Mesangial cell (primary cell): ENCODE measurements around a stretch of chrX.

- RAMPAGE, long total RNA: no peak
Measured at GRCh38 chrX:48707338-48708294, 11.1 kb downstream of the SUV39H1 start.

DNA sequence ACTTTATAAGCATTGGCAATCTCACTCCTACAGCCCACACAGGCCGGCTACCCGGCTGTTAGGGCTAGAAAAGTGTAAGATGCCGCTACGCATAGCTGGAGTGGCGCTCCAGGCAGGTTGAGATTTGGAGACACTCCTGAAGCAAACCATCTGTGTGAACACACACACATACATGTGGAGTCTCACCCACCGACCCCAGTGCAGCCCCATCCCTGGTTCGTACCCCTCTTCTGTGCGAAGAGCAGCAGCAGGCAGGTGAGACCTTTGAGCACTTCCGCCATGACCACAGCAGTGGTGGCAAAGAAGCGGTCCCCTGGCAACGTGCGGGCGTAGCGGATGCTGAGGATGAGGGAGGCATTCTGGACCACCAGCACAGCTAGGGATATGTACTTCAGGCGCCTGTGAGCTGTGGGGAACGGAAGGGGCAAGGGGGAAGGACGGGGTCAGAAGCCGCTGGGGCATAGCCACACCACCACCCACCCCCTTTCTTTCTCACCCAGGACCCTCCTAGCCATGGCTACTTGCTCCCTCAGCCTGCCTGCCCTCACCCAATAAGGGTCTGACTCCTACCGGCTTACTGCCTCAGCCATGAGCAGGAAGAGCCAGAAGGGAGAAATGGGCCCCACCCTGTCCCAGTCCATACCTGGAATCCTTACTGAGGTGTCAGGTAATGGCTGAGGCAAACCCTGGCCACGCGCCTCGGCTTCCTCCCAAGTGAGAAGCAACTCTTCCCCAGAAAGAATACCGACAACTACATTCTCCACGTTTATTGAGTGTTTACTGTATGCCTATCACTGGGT is 1.7 kb downstream of the SLC35A2 start:
- RAMPAGE, long total RNA: no peak

DNA sequence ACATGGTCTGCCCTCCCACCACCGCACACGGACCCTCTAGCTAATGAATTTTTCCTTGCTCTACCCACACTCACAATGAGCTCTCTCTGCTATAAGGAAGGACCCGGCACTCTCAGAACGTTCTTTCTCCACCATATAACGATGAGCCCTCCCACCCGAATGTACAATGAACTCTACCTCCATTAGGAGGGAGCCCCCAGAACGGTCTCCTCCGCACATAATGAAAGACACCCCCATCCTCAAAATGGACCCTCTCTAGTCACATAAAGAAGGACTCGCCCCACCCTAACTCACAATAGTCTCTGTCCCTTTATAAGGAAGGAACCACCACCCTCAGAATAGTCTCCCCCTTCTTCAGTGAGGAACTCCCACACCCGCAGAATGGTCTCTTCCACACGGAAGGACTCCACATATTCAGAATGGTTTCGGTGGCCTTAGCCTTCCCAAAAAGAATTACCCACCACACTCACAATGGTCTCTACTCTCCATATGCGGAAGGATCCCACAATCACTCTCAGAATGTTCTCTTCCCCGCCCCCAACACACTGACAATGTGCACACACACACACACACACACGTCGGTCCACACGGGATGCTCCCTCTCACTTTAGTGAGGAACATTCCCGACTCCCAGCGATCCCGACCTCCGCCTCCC is 456 bp downstream of the SLC35A2 start:
- RAMPAGE, long total RNA: no peak

DNA sequence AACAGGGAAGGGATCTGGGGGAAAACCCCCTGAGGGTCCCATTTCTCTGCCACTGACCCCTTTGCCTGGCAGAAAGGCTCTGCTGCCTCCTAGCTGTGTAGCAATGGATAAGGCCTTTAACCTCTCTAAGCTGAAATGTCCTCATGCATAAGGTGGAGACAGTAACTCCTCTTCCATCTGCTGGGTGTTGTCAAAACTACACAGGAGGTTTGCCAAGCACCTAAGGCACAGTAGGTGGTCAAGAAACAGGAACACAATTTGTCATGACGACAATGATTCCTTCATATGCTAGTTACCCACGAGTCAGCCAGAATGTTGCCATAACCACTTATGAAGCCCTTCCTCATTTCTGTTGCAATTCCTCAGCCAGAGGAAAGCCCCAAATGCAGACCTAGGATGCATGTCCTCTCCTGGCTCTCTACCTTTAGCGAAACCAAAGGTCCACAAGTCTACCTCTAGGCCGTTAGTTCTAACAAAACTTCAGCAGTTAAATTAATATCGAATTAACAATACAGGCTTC is 18.8 kb upstream of the PIM2 start:
- RAMPAGE, long total RNA: no peak

- RAMPAGE, long total RNA: no peak
Measured at GRCh38 chrX:48954698-48955279, 2.6 kb downstream of the OTUD5 start.

DNA sequence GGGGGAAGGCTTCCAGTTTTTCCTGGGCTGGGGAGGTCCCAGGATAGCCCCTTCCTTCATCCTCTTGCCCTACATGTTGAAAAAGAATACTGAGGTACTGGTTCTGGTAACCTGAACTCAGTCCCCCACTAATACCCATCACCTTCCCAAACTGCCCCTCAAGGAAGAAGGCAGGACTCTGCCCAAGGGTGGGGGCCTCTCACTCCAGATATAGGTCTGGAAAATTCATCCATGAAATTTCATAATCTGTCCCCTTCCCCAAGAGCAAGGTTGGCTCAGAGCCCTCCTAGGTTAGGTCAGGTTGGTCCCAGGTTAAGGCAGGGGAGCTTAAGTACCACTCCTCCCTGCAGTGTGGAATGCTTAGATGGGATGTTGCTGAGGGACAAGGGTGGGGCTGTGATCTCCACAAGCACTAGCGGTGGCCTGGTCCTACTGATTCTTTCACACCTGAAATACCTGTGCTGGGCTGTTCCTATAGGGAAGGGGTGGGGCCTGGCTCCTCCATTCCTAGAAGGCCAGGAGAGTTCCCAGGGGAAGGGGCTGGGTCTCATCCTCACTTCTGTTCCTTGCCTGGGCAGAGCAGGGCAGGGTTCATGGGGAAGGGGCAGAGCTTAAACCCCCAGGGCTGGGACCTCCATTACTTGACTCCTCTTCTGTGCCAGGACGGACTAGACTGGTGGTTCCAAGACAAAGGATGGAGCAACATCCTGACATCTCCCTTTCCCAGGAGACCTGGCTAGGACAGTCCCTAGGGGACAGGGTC is 13.9 kb downstream of the TFE3 start:
- RAMPAGE, long total RNA: no peak

- RAMPAGE, long total RNA: no peak
Measured at GRCh38 chrX:49072116-49072741, 1.6 kb downstream of the PRAF2 start.

DNA sequence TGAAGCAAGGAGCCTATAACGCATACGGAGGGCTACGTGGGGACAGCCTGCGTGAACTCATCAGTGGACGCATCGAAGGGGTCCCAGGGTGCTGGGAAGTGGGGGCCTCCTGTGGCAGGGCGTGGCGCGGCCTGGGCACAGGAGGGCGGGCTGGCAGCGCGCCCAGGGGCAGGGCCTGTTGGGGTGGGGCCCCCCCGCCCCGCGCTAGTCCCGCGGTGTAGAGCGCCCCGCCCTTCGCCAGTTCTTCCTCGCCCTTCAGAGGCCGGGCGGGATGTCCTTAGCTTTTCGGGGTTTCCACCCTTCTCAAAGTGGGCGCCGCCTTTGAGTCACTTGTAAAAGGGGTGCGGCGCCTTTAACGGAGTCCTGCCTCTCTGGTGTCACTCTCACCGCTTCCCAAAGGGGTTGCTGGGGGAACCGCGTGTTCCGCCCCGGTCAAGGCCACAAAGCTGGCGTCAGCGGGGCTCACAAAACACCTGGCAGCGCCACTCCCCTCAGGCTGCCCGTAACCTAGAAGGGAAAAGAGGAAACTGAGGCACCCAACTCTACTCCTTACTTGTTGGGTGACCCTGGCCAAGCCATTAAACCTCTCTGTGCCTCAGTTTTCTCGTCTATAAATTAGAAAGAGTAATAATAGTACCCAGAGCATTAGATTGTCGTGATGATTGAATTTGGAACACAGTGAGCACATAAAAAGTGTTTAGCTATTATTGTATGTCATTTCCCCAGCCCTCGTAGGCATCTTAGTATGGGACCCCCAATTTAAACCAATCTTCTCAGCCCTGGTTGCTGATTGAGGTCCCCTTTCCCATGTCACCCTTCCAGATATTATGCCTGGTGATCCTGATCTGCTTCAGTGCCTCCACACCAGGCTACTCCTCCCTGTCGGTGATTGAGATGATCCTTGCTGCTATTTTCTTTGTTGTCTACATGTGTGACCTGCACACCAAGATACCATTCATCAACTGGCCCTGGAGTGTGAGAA is 900 bp downstream of the PLP2 start:
- RAMPAGE, long total RNA: no peak

DNA sequence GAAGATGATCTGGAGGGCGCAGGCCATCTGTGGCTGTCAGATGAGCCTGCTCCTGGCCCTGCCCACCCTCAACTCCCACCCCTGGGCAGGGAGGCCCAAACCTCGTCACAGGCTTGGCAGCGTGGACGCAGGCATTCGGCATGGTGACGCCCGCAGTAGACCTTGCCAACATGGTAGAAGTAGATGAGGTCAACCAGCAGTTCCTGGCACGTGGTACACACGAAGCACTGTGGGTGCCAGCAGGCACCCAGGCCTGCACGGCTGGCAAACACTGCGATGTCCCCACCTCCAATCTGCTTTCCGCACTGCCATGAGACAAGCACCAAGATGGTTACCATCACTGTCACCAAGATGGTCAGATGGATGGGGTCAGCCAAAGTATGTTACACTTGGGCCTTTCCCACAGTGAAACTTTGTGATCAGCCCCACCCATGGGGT is 6.5 kb downstream of the PLP2 start:
- RAMPAGE, long total RNA: no peak

DNA sequence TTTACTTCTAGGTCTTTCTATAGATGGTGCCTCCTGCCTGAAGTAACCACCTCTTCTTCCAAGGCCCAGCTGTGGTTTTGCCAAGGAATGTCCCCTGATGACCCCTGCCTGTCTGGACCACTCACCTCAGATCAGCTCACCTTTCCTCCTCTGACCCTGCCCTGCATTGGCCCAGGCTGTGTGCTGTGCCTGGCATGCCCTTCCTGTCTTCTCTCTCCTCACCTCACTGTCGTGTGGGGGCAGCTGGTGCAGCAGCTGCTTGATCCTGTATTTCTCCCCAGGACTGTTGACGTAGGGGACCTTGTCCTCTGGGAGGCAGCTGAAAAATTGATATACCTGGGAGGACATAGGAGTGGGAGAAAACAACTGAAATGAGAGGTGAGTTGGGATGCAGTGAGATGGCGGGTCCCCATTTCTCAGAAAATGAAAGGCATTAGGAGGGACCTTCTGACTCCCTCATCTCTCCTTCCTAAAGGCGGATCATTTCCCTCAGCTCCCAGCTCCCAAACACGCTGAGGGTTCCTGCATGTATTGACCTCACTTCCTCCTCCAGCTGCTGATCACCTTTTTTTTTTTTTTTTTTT is 6.6 kb downstream of the PRICKLE3 start:
- RAMPAGE, long total RNA: no peak

- RAMPAGE, long total RNA: no peak
Measured at GRCh38 chrX:49184946-49185345, 1.2 kb downstream of the PRICKLE3 start.

DNA sequence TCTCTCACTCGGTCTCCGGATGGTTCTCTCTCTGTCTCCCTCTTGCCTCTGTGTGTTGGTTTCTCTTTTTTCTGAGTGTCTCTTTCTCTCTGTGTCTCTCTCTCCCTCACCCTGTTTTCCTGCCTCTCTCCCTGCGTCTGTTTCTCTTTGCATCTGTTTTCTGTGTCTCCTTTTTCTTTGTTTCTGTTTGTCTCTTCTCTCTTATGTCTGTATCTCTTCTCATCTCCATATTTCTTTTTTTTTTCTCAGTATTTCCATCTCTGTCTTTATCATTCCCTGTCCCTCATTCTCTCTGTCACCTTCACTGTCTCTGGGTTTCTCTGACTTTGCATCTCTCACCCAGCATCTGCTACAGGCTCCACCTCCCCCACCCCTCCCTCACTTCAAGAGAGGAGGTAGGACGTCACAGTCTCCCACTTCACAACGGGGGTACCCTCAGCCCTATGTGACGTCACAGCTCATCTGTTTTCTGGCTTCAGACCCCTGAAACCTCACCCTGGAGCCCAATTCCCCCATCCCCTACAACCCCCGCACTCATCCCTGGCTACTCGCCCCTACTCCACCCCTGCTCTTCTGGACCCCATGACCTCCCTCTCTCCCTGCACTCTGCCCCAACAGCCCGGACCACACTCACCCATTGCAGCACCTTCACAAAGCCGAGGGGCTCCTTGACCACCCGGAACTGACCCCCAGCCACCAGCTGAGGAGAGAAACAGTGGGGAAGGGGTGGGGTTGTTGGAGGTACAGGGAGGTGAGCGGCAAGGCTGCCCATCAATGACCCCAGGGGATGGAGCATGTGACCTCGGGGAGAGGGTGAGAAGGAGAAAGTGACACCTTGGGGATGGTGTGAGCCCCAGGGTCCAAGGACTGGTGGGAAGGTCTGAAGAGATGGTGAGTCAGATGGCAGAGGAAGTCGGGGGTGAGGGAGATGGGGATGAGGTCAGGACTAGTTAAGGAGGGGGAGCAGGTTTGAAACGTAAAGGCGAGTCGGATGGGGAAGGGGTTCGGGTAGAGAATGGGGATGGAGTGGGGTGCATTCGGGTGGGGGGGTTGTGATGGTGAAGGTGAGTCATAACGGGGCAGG is 1.3 kb downstream of the SYP start:
- RAMPAGE, long total RNA: no peak

DNA sequence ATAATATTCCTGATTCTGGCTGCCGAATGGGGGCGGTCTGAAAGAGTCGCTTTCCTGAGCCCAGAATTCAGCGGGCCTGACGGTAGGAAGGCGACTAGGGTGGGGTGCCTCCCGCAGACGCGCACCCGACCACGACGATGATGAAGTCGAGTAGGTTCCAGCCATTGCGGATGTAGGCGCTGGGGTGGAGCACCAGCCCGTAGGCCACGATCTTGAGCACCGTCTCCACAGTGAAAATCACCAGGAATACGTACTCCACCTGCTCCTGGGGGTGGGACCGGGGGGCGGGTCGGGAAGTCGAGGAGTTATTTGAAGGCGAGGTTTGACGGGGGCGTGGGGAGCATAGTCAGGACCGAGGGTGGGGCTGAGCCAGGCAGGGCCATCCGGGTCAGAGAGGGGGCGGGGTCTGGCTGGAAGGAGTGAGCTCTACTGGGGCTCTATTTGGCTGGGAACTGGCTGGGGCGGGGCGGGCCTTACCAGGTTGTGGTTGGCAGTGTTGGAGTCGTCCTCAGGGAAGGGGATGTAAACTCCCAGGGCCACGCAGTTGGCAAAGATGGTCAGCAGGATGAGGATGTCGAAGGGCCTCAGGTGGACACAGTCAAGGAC is 2.3 kb downstream of the CACNA1F start:
- RAMPAGE, long total RNA: no peak

GRCh38 chrX:49271350-49271939 is 1.9 kb downstream of the PPP1R3F start:
- RAMPAGE, long total RNA: no peak

GRCh38 chrX:49308702-49309502 is 5.5 kb downstream of the GAGE10 start:
- RAMPAGE, long total RNA: no peak

- RAMPAGE, long total RNA: no peak
Measured at GRCh38 chrX:49793550-49794045, 35.5 kb upstream of the PAGE4 start.

- RAMPAGE, long total RNA: no peak
Measured at GRCh38 chrX:49877273-49877738, 2.0 kb upstream of the USP27X start.

- RAMPAGE, long total RNA: no peak
Measured at GRCh38 chrX:49881254-49881643, 2.0 kb downstream of the USP27X start.

DNA sequence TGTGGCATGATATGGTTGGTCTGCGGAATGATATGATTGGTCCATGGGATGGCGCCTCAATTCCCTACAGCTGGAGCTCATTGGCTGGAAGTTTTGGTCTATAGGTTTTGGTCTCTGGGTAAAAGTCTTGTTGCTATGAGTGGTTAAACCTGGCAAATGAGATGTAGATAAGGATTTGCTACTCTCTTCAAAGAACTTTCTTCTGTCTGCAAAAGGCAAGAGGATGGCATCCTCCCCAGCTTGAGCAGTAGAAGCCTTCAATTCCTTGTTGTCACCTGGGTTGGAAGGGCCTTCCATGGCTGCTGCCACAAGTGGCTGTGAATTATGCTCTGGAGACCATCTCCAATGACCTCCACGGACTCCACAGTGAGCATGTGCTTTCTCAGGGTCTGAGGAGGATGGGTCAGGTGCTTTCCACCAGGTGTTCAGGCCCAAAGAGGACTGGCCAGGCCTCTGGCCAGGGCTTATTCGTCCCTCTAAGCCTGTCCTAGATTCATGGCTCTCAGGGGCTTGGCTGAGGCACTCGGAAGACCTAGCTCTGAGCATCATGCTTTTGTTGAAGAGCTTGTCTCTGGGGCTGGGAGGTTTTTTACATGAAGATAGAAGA is 163.0 kb upstream of the DGKK start:
- RAMPAGE, long total RNA: no peak

DNA sequence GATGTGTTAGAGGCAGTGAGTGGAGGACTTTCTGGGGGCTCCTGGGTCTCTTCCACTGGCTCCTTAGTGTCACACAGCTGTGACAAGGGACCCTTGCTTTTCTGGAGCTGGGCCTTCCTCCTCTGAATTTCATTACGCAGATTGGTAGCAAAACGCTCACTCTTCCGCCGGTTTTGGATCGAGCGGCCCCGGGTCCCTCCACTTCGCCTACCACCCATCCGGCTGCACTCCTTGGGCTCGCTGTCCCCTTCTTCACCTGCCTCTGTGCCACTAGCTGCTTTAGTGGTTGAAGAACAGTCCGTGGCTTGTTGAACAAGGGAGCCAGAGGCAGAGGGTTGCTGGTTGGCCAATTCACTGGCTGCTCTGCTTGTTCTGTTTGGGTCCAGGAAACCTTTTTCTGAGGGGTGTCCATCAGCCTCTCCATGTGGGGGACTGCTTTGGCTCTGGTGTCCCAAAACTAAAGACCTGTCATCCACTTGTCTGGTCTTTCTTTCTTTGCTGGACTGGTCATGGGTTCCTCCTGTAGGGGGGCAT is 163.6 kb upstream of the DGKK start:
- RAMPAGE, long total RNA: no peak